NCI-H460 (cell line): ENCODE measurements around the gene PARVA.

GRCh38 chr11:11149549-11150776 is 203.1 kb downstream of the CSNK2A3 start:
RAMPAGE:
- cytosol, long total RNA: no peak
- long total RNA: no peak
- nucleus, long total RNA: no peak

RAMPAGE:
- cytosol, long total RNA: no peak
- long total RNA: no peak
- nucleus, long total RNA: no peak
Observed at GRCh38 chr11:11611379-11611726, 10.5 kb downstream of the GALNT18 start.

DNA sequence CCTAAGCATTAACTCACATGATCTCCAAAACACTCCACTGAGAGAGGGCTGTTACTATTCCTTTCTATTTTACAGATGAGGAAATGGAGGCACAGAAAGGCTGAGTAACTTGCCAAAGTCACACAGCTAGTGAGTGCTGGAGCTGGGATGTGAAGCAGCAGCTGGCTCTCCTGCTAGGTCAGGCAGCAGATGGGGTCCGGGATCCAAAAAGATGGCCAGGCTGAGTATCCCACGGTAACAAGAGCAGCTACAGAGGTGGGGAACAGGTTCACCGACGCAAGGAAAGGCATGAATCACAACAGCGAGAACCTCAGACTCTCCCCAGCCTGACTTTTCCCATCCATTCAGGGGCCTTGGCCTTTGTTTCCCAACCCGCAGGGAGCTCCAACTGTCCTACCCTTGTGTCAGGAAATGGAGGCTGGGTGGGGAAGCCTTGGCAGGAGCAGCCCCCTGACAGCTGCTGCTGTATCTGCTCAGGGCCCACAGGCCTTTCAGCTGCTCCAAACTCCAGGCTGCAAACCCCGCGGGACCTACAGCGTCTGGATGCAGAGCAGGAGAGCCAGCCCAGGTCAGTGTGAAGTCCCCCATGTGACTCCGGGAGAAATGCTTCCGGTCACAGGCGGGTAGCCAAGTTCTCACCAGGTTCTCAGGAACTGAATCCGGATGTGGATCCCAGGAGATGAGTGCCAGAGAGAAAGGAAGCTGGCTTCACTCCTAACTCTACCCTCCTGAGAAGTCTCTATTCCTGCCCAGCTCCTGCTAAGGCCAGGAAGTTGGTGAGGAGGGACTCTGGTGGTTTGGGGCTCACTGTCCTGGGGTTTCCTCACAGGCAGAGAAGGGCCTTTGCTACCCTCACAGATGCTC is 29.4 kb downstream of the DKK3 start:
RAMPAGE:
- cytosol, long total RNA: no peak
- long total RNA: no peak
- nucleus, long total RNA: no peak

RAMPAGE:
- cytosol, long total RNA: no peak
- long total RNA: no peak
- nucleus, long total RNA: no peak
Observed at GRCh38 chr11:11992110-11992811, 16.2 kb downstream of the DKK3 start.

DNA sequence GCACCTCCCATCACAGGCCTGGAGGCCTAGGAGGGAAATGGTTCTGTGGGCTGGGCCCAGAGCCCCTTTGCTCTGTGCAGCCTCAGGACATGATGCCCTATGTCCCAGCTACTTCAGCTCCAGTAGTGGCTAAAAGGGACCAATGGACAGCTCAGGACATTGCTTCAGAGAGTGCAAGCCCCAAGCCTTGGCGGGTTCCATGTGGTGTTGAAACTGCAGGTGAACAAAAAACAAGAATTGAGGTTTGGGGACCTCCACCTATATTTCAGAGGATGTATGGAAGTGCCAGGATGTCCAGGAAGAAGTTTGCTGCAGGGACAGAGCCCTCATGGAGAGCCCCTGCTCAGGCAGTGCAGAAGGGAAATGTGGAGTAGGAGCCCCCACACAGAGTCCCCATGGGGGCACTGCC is 14.7 kb upstream of the DKK3 start:
RAMPAGE:
- cytosol, long total RNA: no peak
- long total RNA: no peak
- nucleus, long total RNA: no peak

DNA sequence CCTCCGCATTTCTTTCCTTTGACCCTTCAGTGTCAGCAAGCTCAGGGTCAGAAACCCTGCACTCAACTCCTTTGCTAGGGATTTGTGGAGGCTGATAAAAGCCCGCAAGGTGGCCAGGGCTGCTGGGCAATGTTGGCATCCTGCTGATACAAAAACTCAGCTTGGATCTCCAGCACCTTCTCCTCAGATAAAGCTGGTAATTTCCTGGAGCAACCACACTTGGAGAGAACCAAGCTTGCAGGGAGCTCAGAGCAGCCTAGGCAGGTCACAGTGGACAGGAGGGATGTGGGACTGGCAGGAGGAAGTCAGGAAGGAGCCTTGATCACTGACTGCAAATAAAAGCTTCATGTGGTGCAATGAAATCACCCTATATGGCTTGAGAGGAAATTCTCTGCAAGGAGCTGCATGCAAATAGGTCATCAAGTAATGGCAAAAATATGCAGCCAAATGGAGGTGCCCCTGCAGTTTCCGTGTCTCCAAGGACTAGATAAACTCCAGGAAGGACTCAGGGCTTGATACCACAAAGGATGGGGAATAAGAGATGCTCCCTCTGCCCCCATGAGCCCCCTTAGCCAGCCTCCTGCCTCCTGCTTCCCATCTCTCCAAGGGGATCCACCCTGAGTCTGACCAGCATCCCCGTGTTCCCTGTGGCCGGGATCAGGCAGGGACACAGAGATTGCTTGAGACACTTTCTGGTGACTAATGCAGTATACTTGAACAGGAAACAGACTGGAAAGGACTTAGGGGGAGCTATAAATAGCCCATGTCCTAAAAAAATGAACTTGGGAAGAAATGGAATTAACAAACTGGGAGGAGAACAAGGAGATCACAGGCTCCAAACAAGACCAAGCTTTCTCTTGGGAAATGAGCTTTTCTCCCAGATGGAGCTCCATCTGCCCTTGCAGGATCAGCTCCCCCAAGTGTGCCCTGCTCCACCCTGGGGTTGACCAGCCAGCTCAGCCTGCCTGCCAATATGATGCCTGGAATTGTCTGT is 24.0 kb upstream of the MICAL2 start:
RAMPAGE:
- cytosol, long total RNA: no peak
- long total RNA: no peak
- nucleus, long total RNA: no peak

DNA sequence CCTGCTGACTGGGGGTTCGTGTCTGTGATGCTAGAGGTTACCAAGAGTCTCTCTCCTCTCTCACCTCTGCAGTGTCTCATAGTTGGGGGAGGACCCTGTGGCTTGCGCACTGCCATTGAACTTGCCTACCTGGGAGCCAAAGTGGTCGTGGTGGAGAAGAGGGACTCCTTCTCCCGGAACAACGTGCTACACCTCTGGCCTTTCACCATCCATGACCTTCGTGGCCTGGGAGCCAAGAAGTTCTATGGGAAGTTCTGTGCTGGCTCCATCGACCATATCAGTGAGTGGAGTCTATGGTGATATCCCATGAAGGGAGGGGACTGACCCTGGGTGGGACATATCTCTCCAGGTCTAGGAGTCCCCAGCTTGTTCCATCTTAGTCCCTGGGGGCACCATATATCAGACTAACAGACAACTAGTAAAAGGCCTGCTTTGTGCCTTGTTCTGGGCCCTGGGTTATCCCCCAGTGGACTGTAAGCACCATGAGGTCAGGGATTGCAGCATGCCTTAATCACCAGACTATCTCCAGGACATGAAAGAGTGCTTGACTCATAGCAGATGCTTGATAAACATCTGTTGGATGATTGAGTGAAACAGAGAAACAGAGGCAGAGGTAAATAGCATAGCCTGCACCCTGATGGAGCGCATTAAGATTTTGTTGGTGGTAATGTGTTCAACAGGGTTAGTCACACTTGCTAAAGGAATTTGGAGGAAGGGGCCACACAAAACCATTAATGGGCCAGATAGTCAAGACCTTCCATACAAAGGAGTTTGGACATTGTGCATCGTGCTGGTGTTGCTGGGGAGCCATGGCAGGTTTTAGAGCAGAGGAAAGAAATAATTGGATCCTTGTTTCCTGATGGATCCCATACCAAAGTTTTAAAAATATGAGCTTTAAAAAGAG is 94.0 kb downstream of the MICAL2 start:
RAMPAGE:
- cytosol, long total RNA: no peak
- long total RNA: no peak
- nucleus, long total RNA: no peak

DNA sequence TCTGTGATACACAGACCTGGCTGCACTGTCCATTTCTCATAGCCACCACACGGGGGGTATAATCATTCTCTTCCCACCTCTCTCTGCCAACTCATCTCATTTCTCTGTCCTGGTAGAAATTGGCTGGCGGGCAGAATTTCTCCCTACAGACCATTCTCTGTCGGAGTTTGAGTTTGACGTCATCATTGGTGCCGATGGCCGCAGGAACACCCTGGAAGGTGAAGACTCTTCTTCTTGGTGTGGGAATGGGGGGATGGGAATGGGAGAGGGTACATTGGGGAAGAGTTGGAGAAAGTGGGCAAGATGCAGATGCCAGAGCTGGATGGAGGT is 99.0 kb downstream of the MICAL2 start:
RAMPAGE:
- cytosol, long total RNA: no peak
- long total RNA: no peak
- nucleus, long total RNA: no peak

DNA sequence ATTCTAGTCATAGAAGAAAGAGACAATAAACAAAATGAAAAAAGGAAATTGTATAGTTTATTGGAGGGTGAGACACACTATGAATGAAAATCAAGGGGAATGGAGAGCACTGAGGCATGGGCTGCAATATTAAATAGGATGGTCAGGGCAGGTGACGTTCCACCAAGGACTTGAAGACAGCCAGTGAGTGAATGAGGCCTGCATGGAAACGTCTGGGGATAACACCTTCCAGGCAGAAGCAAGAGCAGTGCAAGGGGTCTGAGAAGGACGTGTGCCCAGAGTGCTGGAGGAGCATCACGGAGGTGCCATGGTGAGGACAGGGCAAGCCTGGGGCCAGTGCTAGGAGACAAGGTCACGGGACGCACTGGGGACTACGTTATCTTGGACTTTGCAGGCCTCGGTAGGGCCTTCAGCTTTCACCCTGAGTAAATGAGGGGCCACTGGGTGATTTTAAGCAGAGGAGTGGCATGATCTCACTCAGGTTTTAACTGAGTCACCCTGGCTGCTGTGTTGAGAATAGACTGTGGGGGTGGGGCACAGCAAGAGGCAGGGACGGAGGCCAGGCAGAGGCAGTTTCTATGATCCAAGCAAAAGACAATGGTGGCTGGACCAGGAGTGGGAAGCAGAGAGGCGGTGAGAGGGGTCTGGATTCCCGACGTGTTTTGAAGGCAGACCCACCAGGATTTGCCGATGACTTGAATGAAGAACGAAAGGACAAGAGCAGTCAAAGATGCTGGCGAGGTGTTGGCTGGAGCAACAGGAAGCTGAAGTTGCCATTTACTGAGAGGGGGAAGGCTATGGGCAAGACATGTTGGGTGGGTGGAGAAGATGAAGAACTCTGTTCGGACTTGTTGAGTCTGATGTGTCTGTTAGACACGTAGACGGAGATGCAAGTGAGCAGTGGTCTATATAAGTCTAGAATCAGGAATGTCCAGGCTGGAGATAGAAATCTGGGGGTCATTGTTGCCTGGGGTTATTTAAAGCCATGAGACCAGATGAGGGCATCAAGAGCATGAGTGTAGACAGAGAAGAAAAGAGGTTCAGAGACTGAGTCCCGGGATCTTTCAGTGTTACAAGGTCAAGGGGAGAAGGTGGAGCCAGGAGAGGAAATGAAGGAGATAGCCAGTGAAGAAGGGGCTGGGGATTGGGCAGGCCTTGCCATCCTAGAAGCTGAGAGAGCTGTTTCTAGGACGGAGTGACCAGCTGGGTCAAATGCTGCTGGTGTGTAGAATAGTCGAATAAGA is 102.6 kb upstream of the PARVA start:
RAMPAGE:
- cytosol, long total RNA: no peak
- long total RNA: no peak
- nucleus, long total RNA: no peak

GRCh38 chr11:12377254-12377706 is at the start of gene PARVA:
PARVA (plus strand) TSS chr11:12377571.
RAMPAGE:
- cytosol, long total RNA: no peak
- long total RNA: no peak
- nucleus, long total RNA: start-site peak on the plus strand at chr11:12377590-12377630, 22 and 18 reads in 2 replicates

DNA sequence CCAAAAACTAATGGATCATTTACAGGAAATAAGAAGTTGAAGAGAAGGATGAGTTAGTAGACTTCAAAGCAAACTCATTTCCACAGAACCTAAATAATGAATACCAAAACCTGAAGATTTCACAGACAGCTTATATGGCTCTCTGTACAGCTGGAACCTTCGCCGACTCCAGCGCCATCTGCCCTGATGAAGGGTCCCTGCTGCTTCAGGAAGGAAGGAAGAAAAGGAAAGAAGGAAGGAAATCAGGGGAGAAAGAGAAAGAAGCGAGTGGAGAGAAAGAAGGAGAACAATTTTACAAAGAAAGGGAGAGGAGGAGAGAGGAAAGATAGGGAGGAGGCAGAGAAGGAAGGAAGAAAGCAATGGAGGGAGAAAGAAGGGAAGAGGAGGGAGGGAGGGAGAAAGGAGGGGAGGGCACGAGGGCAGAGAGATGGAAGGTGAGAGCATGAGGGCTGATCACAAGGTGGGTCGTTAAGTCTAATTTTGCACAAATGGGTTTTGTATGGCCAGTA is 39.1 kb downstream of the PARVA start:
RAMPAGE:
- cytosol, long total RNA: no peak
- long total RNA: no peak
- nucleus, long total RNA: no peak

DNA sequence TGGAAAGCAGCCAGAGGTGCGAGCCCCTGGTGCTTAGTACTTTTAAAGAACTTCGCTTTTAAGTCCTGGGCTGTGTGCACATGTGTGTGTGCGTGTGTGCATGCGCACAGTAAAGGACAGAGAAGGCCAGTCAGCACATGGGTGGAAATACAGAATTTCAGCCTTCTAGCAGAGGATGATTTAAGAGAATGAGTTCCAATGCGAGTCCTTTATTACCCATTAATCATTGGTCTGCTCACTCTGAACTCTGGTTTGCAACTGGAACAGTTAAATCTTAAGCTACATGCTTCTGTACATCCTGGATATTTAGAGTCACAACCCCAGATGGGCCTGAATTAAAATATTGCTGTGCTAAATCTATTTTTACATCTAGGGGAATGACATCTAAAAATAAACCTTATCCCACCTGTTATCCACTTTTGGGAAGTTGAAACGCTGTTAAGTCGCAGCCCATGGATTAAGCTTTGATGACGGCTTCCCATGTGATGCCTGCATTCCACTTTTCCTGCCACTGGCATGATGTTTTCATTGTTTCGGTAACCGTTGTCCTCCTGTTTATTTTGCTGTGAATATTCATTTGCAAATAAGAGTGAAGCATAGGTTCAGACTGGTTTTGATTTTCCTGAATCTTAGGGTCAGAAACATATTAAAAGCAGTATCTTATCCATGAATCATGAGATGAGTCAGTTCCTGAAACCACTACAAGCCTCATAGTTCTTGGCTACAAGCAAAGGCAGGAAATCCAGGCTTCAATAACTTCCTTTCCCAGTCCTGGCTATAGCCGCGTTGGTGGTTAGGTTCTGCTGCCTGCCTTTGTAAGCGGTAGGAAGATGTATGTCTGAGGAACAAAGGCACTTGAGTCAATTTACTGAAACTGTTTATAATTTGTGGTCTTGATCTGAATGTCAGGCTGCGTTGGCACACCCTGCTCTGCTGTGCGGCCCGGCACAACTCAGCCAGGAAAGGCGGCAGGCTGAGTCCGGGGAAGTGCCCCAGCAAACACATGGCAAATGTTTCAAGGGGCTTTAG is 19.2 kb downstream of the TEAD1 start:
RAMPAGE:
- cytosol, long total RNA: no peak
- long total RNA: no peak
- nucleus, long total RNA: no peak

RAMPAGE:
- cytosol, long total RNA: no peak
- long total RNA: no peak
- nucleus, long total RNA: no peak
Observed at GRCh38 chr11:12746533-12746932, 72.3 kb downstream of the TEAD1 start.

GRCh38 chr11:12769316-12770440 is 95.5 kb downstream of the TEAD1 start:
RAMPAGE:
- cytosol, long total RNA: no peak
- long total RNA: no peak
- nucleus, long total RNA: no peak

DNA sequence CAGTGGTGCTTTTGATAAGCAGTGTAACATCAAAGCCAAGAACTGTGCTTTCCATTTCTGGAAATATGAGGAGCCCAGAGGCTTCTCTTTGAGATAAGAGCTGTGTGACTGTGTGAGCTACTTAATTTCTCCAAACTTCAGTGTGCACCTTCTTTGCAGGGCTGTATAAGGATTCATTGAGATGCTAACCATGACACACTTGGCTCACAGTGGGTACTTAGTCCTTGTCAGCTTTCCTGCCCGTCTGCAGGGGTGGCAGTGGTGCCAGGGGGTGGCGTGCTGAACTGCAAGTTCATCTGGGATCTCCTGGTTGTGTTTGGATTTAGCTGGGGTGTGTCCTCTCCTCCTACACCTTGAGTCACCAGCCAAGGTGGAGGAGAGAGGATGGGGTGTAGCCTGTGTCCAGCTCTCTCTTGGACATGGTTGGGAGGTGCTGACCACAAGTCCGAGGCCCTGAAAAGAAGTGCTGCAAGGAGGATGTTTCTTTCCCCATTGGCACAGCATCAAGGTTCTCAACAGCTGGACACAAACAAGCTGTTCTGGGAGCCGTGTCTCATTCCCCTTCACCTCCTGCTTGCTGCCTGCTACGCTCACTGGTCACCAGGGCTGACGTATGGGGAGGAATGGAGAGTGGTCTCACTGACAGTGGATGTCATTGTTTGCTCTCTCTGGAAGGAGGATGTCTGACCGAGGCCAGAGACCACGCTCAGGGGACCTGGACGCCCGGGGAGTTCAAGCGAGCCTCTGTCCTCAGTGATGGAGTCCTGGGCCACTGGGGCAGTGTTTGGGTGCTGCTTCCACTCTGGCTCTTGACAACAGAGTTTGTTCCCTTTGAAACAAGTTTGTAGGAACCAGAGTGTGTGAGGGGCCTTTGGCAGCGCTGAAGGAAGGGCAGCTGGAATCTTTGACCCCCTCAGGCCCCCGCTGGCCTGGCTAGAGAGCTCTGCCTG is 139.6 kb downstream of the TEAD1 start:
RAMPAGE:
- cytosol, long total RNA: no peak
- long total RNA: no peak
- nucleus, long total RNA: no peak

DNA sequence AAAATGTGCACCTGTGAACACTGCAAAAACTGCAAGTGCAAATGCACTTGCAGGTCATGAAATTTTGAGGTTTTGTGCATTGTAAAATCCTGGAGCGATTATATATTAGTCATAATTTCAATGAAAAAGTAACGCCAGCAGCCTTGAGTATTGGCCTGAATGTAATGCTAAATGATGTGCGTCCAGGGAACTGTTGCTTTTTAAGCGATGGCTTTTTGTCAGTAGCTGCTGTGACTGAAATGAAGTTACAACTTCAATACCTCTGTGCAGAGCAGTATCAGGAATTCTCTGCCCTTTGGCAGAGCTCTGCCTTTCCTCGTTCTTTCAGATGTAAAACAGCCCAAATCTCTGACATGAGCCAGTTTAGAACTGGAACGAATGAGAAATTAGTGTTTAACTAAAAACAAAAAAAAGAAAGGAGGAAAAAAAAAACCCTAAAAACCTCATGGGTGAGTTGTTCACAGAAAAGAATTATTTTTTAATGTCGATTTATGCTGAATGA is 146.5 kb upstream of the RASSF10 start:
RAMPAGE:
- cytosol, long total RNA: no peak
- long total RNA: no peak
- nucleus, long total RNA: no peak

DNA sequence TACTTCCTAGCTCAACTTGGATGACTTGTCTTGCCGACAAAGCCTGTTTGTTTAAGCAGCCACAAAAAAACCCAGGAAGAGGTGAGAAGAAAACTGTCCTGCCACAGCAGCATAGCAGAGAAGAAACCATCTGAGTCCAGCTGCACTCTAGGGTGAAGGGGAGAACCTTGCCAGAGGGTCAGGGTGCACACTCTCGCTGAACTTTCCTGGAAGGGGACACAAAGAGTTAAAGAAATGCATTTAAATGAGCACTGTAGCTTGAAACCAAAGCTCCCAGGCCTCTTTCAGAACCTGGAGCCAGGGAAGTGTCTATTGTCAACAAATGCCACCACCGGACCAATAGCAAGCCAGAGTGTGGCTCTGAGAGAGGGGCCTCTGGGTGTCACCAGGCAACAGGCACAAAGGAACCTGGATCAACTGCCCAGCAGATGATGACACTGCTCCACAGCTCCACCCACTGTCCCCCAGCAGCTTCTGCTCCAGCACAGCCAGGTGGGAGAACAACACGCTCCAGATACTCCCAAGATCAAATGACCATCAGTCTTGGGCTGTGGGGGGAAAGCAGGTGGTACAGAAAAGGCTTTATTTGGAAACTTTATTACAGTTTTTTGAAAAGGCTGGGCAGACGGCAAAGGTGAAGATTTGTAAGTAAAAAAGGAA is 105.7 kb downstream of the RASSF10 start:
RAMPAGE:
- cytosol, long total RNA: no peak
- long total RNA: no peak
- nucleus, long total RNA: no peak

GRCh38 chr11:13205388-13205794 is 72.2 kb upstream of the BMAL1 start:
RAMPAGE:
- cytosol, long total RNA: no peak
- long total RNA: no peak
- nucleus, long total RNA: no peak

GRCh38 chr11:13356606-13357217 is 79.1 kb downstream of the BMAL1 start:
RAMPAGE:
- cytosol, long total RNA: no peak
- long total RNA: no peak
- nucleus, long total RNA: no peak

DNA sequence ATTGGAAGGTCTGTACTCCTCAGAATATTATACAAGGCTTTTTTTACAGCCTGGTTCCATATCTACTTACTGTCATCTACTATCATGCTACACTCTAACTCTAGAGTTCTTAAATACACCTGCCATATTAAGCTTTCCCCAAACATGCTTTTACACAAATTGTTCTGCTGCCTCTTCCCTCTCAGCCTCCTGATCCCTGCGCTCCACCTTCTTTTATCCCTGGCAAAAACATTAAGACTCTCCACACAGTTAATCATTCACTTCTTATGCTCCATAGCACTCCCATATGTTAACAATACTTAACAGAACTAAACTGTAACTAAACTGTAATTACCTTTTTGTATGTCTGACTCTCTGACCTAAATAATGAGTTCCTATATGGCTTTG is 71.9 kb downstream of the BTBD10 start:
RAMPAGE:
- cytosol, long total RNA: no peak
- long total RNA: no peak
- nucleus, long total RNA: no peak